ENCODE results near the gene GTF3C4.

DNA sequence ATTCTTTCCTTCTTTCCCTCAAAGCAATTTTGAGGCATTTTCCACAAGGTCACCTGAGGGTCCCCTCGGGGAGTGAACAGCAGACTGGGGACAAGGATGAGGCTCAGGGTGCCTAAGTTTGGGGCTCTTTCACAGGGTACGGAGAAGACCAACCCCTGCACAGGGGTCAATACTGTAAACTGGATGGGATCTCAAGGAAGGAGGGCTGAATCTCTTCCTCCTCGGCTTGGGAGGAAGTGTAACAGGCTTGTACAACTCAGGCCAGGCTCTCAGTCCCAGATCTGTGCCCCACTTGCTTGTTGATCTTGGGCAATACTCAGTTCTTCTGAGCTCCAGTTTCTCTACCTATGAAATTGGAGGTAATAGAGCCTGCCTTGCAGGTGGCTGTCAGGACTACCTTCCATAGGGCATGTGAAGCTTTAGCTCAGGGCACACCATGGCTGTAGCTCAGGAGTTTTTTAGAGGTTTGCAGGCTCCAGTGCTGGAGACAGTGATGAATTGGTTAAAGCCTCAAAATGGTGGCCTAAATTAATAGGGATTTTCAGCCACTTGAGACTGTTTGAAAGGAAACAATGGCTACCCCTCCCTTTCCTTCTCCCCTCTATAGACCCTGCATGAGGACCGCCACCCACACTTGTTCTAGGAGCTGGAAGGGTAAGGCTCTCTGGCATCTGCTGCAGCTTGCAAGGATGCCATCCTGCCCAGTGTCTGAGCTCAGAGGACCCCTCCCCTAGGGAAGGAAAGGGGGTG, 78.7 kb downstream of the PRRT1B start:
- PRO-cap, result no peak
- RAMPAGE, long total RNA, 4 experiments, result no peak in any of the 4 experiments

DNA sequence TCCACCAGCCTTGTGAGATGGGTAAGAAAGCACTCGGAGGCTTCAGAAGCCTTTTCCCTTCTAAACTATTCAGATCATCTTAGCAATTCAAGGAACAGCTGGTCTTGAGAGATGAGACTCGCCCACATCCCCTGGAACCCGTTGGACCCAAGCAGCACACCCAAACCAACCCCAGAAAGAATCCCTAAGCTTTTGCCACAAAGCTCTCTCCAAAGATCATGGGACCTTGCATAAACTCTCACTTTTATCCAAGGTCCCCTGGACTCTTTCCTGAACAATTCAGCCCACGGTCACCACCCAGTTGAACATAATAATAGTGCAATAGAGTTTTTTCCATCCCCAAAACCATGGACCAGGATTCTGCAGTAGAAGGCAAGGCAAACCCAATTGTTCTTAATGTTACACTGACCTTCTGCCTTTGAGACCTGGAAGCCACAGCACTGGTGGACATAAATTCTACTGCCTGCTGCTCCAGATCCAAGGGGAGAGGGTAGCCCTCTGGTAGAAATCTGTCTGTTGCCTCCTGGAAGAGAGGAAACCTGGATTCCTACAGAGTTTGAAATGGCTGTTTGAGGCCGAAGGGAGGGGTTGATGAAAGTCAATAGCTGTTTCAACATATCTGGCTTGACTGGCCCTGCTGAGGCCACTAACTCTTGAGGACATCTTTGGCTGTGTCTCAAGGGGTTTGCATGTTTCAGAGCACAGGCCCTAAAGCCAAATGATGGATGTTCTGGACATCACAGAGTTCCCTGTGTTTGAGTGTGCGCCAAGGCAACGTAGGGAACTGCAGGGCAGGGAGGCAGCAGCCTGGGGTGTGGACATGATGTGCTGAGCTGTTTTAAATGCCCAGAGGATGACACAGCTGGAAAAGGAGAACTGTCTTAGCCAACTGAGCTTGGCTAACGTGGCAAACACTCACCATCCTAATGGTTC, 89.9 kb downstream of the RAPGEF1 start:
- PRO-cap, result no peak
- RAMPAGE, long total RNA, 4 experiments, result no peak in any of the 4 experiments

GRCh38 chr9:131650653-131651326, 89.1 kb downstream of the RAPGEF1 start:
- PRO-cap, result no peak
- RAMPAGE, long total RNA, 4 experiments, result no peak in any of the 4 experiments

DNA sequence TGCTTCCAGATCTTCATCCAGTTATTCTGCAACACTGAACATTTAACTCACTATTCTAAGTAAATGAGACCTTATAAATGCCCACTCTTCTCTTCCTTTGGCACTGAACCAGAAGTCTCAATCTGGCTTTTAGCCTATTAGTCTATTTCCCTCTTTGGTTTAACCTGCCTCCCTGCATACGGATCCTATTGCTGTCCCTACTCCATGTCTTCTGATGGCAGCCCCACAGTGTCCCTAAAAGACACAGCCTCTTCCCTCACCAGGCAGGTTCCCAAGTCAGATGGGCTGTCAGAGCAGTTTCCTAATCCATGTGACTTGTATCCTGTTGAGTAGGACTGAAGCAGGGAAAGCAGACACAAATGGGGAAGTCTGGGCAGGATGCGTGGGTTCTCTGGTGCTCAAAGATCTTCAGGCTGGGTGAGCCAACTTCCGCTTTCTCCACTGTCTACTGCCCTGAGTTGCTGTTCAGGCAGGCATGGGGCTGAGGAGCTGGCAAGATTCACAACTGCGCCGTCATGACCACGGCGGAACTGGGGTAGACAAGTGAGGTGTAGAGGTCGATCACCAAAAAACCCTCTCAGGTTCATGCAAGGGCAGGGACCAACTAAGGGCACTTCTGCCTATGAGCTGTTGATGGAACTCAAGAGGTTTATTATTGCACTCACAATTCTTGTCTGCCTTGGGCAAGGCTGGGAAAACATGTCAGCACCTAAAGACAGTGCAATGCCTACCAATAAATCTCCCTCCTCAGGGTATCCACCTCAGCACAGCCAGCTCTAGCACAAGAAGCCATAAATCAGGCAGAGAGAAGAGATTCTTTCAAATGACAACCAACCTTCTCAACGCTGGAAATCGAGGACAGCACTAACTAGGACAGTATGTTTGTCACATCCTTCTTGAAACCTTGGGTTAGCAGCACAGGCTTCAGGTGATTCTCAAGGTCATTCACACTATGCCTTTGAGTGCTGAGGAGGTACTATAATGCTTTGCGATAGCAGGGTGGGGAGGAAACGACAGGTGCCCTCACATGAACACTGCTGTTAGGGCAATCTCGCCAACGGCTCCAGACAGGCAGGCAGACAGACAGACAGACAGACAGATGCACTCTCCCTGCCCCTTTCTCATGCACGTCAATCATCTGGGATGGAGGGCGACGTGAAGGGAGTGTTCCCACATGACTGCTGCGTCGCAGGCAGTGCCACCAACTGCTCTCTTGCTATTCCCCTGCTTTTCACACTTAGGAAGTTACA, 83.3 kb downstream of the RAPGEF1 start:
- PRO-cap, result no peak
- RAMPAGE, long total RNA, 4 experiments, result no peak in any of the 4 experiments

- PRO-cap, result no peak
- RAMPAGE, long total RNA, 4 experiments, result no peak in any of the 4 experiments
These were observed 16.2 kb downstream of the RAPGEF1 start for GRCh38 chr9:131723538-131724158.

DNA sequence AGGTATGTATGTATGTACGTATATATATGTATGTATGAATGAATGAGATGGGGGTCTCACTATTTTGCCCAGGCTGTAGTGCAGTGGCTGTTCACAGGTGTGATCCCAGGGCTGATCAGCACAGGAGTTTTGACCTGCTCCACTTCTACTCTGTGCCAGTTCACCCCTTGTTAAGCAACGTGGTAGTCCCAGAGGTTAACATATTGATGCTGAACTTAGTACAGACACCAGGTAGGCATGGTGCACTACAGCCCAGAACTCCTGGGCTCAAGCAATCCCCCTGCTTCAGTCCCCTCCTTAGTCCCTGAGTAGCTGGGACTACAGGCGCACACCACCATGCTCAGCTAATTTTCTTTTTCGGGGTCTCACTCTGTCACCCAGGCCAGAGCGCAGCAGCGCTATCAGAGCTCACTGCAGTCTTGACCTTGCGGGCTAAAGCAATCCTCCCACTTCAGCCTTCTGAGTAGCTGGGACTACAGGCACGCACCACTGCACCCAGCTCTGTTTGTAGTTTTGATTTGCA, 14.7 kb downstream of the RAPGEF1 start:
- PRO-cap, result no peak
- RAMPAGE, long total RNA, 4 experiments, result no peak in any of the 4 experiments

GRCh38 chr9:132170219-132170598, 8.4 kb downstream of the NTNG2 start:
- PRO-cap, result no peak
- RAMPAGE, long total RNA, 4 experiments, result no peak in any of the 4 experiments

- PRO-cap, result no peak
- RAMPAGE, long total RNA, 4 experiments, result no peak in any of the 4 experiments
These were observed 82.3 kb downstream of the SETX start for GRCh38 chr9:132272483-132272960.

DNA sequence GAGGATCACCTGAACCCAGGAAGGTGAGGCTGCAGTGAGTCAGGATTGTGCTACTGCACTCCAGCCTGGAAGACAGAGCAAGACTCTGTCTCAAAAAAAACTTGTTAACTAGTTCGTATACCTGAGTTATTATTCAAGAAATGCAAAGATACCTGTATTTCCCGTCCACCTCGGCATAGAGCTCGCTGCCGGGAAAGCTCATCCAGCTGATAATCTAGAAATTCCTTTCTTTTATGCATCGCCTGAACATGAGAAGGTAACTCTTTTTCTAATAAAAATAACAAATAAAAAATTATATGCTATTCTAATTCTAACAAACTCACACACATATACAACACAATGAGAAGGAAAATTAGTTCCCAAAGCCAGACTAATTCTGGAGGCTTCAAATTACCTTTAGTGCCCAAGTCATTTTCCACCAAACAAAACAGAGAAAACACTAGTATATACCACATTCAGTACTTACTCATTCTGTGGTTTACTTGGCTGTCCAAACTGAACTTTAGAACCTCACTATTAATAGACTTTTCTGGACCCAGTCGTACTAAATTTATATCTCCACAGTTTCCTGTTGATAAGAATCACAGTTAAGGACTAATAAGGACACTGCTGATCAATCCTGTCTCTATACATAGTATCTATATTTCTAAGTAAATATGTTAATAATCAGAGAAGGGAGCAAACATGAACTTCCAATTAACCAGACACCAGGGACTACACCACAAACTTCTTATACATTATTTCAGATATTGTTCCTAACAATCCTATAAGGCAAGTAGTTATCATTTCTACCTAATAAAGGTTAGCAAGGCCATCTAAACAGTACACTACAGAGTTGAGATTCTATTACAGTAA, 66.5 kb downstream of the SETX start:
- PRO-cap, result no peak
- RAMPAGE, long total RNA, 4 experiments, result no peak in any of the 4 experiments

GRCh38 chr9:132326787-132327991, 27.6 kb downstream of the SETX start:
- PRO-cap, result no peak
- RAMPAGE, long total RNA, 4 experiments, result no peak in any of the 4 experiments

GRCh38 chr9:132382072-132382476, 24.6 kb downstream of the TTF1 start:
- PRO-cap, result no peak
- RAMPAGE, long total RNA, 4 experiments, result no peak in any of the 4 experiments

GRCh38 chr9:132669806-132670787, at the start of gene GTF3C4:
GTF3C4 (plus strand) TSS chr9:132670464.
- PRO-cap, result unidirectional peak, plus-strand start at chr9:132670081
- RAMPAGE, long total RNA, 4 experiments, result start-site peak on the minus strand in 3 of 4 experiments, at chr9:132669938-132670022 at its widest, 26 to 345 reads per replicate

DNA sequence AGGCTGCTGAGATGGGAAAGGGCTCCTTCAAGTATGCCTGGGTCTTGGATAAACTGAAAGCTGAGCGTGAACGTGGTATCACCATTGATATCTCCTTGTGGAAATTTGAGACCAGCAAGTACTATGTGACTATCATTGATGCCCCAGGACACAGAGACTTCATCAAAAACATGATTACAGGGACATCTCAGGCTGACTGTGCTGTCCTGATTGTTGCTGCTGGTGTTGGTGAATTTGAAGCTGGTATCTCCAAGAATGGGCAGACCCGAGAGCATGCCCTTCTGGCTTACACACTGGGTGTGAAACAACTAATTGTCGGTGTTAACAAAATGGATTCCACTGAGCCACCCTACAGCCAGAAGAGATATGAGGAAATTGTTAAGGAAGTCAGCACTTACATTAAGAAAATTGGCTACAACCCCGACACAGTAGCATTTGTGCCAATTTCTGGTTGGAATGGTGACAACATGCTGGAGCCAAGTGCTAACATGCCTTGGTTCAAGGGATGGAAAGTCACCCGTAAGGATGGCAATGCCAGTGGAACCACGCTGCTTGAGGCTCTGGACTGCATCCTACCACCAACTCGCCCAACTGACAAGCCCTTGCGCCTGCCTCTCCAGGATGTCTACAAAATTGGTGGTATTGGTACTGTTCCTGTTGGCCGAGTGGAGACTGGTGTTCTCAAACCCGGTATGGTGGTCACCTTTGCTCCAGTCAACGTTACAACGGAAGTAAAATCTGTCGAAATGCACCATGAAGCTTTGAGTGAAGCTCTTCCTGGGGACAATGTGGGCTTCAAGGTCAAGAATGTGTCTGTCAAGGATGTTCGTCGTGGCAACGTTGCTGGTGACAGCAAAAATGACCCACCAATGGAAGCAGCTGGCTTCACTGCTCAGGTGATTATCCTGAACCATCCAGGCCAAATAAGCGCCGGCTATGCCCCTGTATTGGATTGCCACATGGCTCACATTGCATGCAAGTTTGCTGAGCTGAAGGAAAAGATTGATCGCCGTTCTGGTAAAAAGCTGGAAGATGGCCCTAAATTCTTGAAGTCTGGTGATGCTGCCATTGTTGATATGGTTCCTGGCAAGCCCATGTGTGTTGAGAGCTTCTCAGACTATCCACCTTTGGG, 10.8 kb upstream of the GTF3C5 start:
- PRO-cap, result no peak
- RAMPAGE, long total RNA, 4 experiments, result start-site peak on the plus strand in 4 of 4 experiments, centred at positions 424 to 868 of the sequence, 9 to 18 reads per replicate

DNA sequence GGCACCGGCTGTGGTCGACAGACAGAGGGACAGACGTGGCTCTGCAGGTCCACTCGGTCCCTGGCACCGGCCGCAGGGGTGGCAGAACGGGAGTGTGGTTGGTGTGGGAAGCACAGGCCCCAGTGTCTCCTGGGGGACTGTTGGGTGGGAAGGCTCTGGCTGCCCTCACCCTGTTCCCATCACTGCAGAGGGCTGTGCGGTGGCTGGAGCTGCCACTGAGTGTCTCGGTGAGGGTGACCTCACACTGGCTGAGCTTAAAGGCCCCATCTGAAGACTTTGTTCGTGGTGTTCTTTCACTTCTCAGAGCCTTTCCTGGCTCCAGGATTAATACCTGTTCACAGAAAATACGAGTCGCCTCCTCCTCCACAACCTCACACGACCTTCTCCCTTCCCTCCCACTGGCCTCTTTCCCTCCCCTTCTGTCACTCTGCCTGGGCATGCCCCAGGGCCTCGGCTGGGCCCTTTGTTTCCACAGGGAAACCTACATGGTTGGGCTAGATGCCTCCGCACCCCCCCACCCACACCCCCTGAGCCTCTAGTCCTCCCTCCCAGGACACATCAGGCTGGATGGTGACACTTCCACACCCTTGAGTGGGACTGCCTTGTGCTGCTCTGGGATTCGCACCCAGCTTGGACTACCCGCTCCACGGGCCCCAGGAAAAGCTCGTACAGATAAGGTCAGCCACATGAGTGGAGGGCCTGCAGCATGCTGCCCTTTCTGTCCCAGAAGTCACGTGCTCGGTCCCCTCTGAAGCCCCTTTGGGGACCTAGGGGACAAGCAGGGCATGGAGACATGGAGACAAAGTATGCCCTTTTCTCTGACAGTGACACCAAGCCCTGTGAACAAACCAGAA, 660 bp upstream of the CEL start:
- PRO-cap, result no peak
- RAMPAGE, long total RNA, 4 experiments, result no peak in any of the 4 experiments

DNA sequence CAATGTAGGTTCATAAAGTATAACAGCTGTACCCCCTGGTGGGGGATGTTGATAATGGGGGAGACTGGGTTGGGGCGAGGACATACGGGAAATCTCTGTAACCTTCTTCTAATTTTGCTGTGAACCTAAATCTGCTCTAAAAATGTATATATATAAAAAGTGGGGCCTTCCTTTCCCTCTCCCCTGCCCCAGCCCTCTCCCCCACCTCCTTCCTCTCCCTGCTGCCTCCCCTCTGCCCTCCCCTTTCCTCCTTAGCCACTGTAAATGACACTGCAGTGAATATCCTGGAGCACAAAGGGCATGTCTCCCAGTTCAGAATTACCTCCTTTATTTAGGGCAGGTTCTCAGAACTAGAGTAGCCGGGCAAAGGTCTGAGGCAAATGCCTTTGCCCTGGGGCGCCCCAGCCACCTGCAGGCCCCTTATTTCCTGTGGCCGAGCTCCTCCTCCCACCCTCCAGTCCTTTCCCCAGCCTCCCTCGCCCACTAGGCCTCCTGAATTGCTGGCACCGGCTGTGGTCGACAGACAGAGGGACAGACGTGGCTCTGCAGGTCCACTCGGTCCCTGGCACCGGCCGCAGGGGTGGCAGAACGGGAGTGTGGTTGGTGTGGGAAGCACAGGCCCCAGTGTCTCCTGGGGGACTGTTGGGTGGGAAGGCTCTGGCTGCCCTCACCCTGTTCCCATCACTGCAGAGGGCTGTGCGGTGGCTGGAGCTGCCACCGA, 19.3 kb downstream of the CEL start:
- PRO-cap, result no peak
- RAMPAGE, long total RNA, 4 experiments, result no peak in any of the 4 experiments

DNA sequence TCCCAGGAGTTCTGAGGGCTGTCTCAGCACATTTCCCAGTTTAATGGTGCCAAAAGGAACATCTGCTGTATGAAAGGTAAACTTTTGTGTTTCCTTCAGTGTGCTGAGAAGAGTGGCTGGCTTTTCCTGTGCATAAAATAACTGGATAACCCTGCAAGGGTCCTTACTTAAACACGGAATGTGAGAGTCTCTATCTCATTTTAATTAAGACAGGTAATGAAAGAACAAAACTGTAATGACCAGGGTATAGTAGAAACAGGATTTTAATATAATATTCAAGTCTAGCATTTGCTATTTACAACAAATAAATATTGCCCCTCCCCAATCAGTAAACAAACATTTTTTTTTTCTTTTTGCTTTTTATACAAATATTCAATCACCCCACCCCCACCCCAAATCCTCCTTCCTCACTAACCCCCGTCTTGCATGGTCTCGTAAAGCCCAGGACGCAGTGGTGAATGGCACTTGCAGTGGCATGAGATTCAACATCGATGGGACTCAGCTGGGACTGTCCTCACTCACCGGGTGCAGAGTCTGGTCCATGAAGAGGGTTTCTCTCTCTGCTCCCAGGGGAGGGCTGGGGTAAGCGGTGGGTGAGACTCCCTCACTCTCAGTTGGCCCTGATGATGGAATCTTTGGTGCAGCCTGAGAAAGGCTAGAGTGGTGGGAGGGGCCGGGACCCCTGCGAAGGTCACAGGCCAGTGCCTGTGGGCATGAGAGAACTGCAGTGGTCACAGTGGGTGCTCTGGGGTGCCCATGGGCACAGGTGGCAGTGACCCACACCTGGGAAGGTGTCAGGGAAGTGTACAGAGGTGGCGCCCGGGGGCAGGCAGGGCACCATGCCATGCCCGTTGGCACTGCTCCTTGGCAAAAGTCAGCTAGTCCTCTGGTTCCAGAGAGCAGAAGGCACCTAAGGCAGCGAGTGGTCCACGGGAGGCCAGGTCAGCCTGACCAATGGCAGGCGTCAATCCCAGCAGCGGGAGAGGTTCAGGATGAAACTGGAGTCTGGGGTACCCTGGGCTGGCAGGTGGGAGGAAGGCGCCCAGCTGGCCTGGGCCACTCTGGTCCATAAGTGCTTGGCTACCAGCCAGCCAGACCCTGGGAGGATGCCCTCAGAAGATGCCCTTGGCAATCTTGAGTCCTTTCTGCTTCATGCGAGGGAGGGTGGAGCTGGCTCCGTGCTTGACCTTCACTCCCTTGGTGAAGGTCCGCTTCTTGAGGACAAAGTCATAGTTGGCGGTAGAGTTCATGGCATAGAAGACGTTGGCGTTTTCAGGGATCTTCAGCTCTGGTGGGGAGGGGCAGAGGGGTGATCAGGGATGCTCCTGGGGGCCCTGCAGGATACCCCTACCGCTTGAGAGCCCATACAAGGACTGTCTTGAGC, 23.1 kb downstream of the RALGDS start:
- PRO-cap, result no peak
- RAMPAGE, long total RNA, 4 experiments, result start-site peak on the minus strand in 1 of 4 experiments, centred at position 691 of the sequence, 12 reads per replicate

DNA sequence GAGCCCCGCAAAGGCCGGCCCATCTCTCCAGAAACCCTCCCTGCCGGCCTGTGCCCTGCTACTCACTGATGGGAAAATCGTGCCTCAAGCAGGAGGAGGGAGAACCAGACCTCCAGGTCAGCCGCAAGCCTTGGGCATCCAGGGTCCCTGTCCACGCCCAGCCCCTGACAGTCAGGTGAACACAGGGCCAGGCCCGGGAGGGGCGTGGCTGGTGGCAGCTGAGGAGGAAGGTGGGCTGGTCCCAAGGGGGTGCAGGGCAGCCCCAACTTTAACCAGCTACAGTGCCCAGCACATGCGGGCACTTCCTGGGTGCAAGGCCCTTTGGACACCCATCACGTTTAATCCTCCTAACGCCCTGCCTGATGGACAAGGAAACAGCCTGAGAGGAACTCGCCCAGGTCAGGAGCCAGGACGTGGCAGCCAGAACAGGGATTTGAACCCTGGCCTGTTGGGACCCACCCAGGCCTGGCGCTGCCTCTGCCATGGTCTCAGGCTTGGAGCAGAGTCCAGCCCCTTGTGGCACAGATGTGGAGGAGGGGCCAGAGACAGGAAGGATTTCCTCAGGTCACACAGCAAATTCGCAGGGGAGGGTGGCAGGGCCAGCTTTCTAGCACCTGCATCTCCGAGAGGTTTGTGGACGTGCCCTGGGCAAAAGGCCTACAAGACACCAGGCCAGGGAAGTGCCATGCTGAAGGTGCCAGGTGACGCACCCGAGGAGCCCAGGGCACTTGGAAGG, 4.5 kb downstream of the RALGDS start:
- PRO-cap, result no peak
- RAMPAGE, long total RNA, 4 experiments, result no peak in any of the 4 experiments

GRCh38 chr9:133118798-133119558, 2.1 kb downstream of the RALGDS start:
- PRO-cap, result unidirectional peak, plus-strand start at chr9:133119432
- RAMPAGE, long total RNA, 4 experiments, result start-site peak on the plus strand in 2 of 4 experiments, at chr9:133119394-133119433 at its widest, 7 to 11 reads per replicate

DNA sequence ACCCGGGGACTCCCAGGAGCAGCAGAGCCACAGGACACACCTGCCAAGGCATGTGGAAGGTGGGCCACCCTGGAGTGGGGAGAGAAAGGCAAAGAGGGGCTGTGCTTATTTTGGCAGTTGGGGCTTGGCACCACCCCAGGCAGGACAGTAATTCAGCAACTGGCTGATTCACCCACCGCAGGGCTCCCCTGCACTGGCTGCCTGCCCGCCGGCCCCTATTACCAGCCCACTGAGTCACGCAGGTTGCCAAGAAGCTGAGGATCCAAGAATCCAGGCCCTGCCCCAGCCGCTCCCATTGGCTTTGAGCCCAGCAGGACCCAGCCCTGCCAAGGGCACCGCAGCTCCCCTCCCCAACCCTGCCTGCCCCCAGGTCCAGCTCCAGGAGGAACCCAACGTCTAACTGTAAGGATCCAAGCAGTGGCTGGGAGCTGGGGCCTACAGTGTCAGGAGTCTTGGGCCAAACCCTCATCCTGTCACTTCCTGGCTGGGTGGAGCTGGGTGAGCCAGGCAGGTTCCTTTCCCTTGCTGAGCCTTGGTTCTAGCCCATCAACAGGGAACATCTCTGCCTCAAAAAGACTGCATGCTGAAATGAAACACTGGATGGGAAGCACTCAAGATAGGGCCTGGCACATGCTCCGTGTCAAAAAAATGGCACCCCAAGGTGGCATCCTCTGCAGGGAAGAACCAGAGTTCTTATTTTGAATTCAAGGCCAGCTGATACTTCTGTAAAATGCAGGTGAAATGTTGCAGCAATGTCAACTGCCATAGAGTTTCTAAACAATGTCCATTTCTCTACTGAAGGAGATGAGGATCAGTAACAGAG, 14.4 kb upstream of the RALGDS start:
- PRO-cap, result no peak
- RAMPAGE, long total RNA, 4 experiments, result no peak in any of the 4 experiments

- PRO-cap, result no peak
- RAMPAGE, long total RNA, 4 experiments, result no peak in any of the 4 experiments
These were observed 29.3 kb upstream of the OBP2B start for GRCh38 chr9:133238120-133239057.